Spleen (tissue), 7 donors: ENCODE results near the genes RUSF1, KRBOX5 and MYLK3.

DNA sequence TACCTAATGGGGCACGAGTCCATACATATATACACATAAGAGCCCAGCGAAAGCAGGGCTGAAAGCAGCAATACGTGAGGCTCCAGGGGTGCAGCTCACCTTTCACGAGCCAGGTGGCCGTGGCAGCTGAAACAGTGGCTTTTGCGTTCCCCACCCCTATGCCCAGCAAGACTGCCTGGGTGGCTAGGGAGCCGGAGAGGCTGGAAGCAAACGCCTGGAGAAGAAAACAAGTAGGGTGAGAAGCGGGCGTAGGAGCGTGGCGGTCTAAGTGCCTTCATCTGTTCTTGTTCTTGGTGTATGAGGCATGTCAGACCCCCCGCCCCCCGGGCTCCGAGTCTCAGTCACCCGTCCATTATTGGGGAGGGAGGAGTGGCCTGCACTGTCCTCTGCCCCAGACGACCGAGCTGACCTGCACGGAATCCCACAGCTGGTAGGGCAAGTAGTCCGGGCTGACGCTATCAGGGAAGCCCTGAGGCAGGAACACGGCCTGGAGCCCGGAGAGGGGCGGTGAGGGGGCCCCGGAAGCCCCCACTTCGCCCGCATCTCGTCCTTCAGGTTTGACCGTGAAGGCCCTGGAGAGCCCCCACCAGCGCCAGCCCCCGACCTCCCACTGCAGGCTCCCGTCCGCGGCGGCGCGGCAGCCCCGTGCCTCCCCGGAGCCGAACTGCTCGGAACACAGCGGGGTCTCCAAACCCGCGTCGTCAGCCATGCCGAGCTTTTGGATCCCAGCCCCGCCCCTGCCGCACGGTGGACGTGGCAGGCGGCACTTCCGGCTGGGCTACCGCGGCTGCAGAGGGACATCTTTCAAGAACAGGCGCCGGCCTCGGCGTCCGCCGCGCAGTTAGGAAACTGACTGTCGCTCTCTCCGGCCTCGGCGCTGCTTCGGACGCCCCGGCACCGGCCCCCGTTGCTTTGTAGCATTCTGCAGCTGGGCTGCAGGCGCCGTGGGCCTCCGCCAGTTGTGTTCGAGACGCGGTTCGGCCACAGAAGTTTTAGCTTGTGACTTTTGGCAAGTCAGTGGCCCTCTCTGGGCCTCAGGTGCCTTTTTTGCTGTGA, at the start of gene RUSF1:
TSS of gene RUSF1 (minus strand) at position 727 of the 1,056 bp plus-strand sequence.
- PRO-cap, 4 experiments, result peak in 4 of 4 experiments; most common plus-strand start position 852 of the sequence (in 2); most common minus-strand start position 720 of the sequence (in 4)
- RAMPAGE, long total RNA, 4 experiments, result start-site peak on the plus strand in 4 of 4 experiments, centred at positions 814 to 818 of the sequence, 19 to 45 reads per replicate; start-site peak on the minus strand in 2 of 4 experiments, centred at positions 727 to 732 of the sequence, 59 to 83 reads per replicate

- PRO-cap, 4 experiments, result peak in 4 of 4 experiments; most common plus-strand start chr16:31713574 (in 4); most common minus-strand start chr16:31713578 (in 4)
- RAMPAGE, long total RNA, 4 experiments, result start-site peak on the plus strand in 1 of 4 experiments, at chr16:31713231-31713273 at its widest, 180 reads per replicate
Observed at GRCh38 chr16:31712924-31714062, at the start of gene KRBOX5. KRBOX5 (plus strand) TSS chr16:31713244.

- PRO-cap, 4 experiments, result no peak in any of the 4 experiments
- RAMPAGE, long total RNA, 4 experiments, result no peak in any of the 4 experiments
Observed at GRCh38 chr16:33991538-33992079, 532.2 kb downstream of the TP53TG3F start.

GRCh38 chr16:34160762-34161893, 701.7 kb downstream of the TP53TG3F start:
- PRO-cap, 4 experiments, result no peak in any of the 4 experiments
- RAMPAGE, long total RNA, 4 experiments, result no peak in any of the 4 experiments

DNA sequence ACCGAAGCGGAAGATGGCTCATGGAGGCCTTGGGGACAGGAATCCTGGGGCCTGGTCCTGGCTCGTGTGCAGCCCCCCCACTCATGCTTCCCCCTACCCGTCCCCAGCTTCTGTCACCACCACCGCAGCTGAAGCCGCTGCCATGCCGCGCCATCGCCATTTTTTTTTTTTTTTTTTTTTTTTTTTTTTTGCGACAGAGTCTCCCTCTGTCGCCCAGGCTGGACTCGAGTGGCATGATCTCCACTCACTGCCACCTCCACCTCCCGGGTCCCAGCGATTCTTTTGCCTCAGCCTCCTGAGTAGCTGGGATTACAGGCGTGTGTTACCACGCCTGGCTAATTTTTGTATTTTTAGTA, 1683.6 kb downstream of the TP53TG3F start:
- PRO-cap, 4 experiments, result peak in 1 of 4 experiments; most common minus-strand start position 168 of the sequence (in 1)
- RAMPAGE, long total RNA, 4 experiments, result no peak in any of the 4 experiments

- PRO-cap, 4 experiments, result no peak in any of the 4 experiments
- RAMPAGE, long total RNA, 4 experiments, result no peak in any of the 4 experiments
Observed at GRCh38 chr16:35795283-35795792, 2335.9 kb downstream of the TP53TG3F start.

DNA sequence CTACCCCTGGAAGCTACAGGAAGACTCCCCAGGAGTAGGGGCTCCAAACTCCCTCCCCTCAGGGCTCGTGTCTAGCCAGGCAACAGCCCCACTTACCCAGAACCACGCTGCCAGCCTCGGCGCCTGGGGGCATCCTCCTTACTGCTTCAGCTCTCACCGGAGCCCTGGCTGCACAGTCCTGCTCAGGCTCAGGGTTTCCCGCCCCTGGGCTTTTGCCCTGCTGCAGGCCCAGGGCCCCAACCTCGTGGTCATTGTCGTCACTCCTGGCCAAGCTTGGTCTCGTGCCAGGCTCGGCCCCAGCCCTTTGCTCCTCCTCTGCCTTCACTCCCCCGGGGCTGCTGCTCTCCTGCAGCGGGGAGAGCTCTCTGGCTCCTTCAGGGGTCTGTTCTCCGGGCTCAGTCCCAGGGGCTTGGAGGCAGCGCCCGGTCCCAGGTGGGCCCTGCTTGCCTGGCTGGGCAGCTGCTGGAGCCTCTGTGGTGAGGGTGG, 16.0 kb downstream of the MYLK3 start:
- PRO-cap, 4 experiments, result no peak in any of the 4 experiments
- RAMPAGE, long total RNA, 4 experiments, result no peak in any of the 4 experiments

DNA sequence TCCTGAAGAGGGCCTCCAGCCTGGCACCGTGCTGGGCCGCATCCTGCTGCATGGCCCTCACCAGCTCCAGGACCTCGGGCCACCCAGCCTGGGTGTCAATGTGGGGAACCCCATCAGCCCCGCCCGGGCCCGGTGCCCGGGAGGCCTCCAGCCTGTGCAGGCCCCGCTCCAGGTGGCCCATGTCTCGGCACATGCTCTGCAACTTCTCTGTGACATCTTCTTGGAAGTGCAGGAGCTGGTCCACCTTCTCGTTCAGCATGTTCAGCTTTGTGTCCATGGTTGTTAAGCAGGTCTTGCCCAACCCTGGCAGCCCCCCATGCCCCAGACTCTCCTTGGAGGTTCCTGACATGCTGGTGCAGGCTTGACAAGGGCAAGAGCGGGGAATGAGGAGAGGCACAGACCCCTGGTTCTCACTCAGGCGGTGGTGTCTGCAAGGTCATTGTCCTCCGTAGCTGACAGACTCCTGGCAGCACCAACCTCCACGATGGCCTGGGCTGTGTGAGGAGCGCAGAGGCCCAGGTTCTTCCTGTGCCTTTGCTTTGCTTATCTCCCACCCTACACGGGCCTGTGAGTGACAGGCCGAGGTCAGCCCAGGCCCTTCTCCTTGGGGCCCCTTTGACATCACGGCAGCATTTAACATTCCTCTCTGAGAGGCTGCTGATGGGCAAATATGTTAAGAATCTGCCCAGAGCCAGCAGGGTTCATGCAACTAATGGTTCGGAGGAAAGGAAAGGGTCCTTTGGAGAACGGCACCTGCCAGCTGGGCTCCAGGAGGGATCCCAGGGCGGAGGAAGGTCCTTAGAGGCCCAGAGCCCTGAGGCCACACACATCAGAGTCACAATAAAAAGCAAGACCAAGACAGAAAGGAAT, at the start of gene MYLK3:
TSS of gene MYLK3 (minus strand) at position 500 of the 870 bp plus-strand sequence.
- PRO-cap, 4 experiments, result no peak in any of the 4 experiments
- RAMPAGE, long total RNA, 4 experiments, result no peak in any of the 4 experiments

- PRO-cap, 4 experiments, result no peak in any of the 4 experiments
- RAMPAGE, long total RNA, 4 experiments, result no peak in any of the 4 experiments
Observed at GRCh38 chr16:46756357-46757221, 8.4 kb upstream of the MYLK3 start.

- PRO-cap, 4 experiments, result no peak in any of the 4 experiments
- RAMPAGE, long total RNA, 4 experiments, result no peak in any of the 4 experiments
Observed at GRCh38 chr16:46859812-46860196, 24.4 kb upstream of the GPT2 start.

DNA sequence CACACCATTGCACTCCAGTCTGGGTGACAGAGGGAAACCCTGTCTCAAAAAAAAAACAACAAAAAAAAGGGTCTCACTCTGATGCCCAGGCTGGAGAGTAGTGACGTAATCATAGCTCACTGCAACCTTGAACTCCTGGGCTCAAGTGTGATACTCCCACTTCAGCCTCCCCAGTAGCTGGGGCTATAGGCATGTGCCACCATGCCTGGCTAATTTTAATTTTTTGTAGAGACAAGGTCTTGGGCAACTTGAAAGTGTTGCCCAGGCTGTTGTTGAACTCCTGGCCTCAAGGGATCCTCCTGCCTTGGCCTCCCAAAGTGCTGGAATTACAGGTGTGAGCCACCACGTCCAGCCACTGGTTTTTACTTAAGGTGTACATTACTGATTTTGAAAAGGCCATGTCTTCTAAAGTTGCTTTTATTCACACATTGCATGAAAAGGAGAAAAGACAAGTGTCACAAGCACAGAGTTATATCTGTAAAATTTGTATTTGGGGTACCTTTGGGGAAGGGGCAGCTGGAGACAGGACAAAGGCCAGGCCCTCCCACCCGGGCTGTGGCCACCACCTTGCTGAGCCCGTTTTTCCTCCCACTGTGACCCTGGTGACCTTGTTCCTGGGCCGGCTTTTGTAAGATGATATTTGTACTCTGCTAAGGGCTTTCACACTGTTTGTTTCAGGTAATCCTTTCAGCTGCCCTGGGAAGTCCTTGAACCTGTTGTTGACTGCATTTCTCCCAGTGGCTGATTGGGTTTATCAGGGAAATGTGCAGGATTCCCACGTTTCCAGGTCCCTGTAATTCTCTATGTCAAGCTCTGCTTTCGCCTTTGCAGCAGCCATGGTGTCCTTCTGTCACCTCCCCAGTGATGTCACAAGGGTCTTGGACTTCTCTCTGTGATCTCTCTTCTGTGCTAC, 11.6 kb downstream of the GPT2 start:
- PRO-cap, 4 experiments, result no peak in any of the 4 experiments
- RAMPAGE, long total RNA, 4 experiments, result no peak in any of the 4 experiments

GRCh38 chr16:46903369-46904139, 19.4 kb downstream of the GPT2 start:
- PRO-cap, 4 experiments, result no peak in any of the 4 experiments
- RAMPAGE, long total RNA, 4 experiments, result no peak in any of the 4 experiments

GRCh38 chr16:46911185-46911402, 26.9 kb downstream of the GPT2 start:
- PRO-cap, 4 experiments, result no peak in any of the 4 experiments
- RAMPAGE, long total RNA, 4 experiments, result no peak in any of the 4 experiments

GRCh38 chr16:46914747-46916077, 31.1 kb downstream of the GPT2 start:
- PRO-cap, 4 experiments, result no peak in any of the 4 experiments
- RAMPAGE, long total RNA, 4 experiments, result start-site peak on the plus strand in 1 of 4 experiments, at chr16:46915299-46915834 at its widest, 5 reads per replicate

- PRO-cap, 4 experiments, result peak in 4 of 4 experiments; most common plus-strand start chr16:47143583 (in 4); most common minus-strand start chr16:47143494 (in 3)
- RAMPAGE, long total RNA, 4 experiments, result no peak in any of the 4 experiments
Observed at GRCh38 chr16:47143312-47143734, 422 bp downstream of the NETO2 start.

DNA sequence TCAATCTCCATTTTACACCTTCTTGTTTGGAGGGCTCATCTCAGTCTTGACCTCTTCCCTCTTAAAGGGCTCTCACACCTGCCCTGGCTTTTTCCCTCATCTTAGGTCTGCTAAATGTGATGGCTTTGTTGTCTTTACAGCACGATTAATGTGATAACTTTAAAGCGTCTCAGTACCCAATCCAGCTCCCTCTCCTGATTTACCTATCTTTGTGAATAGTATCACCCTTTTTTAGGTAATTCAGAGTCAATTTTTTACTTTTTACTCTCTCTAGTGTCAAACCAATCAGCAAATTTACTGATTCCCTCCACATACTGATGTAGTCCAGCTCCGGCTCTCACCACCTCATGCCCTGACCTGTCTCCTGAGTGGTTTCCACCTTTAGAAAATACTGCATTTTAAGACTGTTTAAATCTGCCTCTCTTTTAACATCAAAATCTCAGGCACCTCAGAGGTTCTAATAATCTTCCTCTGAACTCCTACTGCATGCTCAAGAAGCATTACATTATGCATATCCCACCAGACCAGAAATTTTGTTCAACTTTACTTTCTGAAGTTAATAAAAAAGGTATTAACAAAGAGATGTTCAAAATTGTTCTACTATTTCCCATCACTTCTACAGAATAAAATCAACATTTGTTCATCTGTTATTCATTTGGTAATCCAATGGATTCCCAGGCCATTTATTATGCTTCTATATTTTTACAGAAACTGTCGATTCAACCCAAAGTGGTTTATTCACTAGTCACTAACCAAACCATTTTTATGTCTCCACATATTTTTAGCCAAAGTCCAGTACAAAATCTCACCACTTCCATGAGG, 98.8 kb downstream of the ITFG1 start:
- PRO-cap, 4 experiments, result no peak in any of the 4 experiments
- RAMPAGE, long total RNA, 4 experiments, result no peak in any of the 4 experiments

DNA sequence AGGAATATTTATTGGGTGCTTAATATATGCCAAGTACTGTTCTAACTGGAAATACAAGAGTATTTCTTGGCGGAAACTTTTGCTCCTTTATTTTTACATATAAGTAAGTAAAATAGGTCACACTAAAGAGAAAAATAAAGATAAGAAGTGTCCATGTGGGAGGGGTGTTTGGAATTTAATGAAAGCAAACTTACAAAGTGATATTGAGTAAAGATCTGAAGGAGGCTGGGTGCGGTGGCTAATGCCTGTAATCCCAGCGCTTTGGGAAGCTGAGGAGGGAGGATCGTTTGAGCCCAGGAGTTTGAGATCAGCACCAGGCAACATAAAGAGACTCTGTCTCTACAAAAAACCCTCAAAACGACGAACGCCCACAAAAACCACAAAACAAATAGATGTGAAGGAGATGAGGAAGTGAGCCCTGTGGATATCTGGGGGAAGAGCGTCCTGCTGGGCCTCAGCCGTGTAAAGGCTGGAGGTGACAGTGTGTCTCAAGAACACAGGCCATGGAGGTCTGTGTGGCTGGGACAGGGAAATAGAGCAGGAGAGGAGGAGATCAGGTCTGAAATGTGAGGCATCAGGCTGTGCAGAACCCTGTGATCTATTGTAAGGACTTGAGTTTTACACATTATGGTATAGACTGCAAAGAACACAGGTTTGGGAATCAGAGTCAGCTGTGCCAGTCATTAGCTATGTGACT, 68.8 kb downstream of the ITFG1 start:
- PRO-cap, 4 experiments, result no peak in any of the 4 experiments
- RAMPAGE, long total RNA, 4 experiments, result no peak in any of the 4 experiments

- PRO-cap, 4 experiments, result no peak in any of the 4 experiments
- RAMPAGE, long total RNA, 4 experiments, result start-site peak on the plus strand in 1 of 4 experiments, at chr16:47669113-47669415 at its widest, 41 reads per replicate
Observed at GRCh38 chr16:47668981-47669479, 207.9 kb downstream of the PHKB start.

GRCh38 chr16:47688660-47689224, 227.6 kb downstream of the PHKB start:
- PRO-cap, 4 experiments, result no peak in any of the 4 experiments
- RAMPAGE, long total RNA, 4 experiments, result no peak in any of the 4 experiments

GRCh38 chr16:48277132-48277694, 29.9 kb upstream of the ABCC11 start:
- PRO-cap, 4 experiments, result no peak in any of the 4 experiments
- RAMPAGE, long total RNA, 4 experiments, result no peak in any of the 4 experiments